NALM6 (cell line): ENCODE results near the gene NF2.

- PRO-cap, result no peak
These were observed 316 bp upstream of the CCDC117 start for GRCh38 chr22:28772259-28772498.

DNA sequence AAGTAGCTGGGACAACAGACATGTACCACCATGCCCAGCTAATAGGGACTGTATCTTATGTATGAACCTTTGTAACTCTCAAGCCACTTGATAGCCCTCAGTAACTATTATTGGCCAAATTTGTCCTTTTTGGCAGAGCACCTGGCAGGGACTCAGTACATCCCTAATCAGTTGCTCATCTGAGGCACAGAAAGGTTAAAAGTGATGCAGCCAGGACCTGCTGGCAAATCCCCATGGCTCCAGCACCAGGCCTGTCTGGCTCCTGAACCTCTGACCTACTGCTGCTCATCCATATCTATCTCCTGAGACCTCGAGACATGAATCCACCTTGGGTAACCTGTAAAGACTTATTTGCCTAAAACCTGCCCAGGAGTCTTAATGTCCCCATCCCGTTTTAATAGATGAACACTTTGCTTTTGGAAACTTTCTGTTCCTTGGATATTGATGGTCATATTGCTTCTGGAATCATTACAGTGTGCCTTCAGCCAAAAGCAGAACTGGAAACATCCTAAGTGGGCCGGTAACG lies 49.1 kb downstream of the CCDC117 start:
- PRO-cap, result no peak

DNA sequence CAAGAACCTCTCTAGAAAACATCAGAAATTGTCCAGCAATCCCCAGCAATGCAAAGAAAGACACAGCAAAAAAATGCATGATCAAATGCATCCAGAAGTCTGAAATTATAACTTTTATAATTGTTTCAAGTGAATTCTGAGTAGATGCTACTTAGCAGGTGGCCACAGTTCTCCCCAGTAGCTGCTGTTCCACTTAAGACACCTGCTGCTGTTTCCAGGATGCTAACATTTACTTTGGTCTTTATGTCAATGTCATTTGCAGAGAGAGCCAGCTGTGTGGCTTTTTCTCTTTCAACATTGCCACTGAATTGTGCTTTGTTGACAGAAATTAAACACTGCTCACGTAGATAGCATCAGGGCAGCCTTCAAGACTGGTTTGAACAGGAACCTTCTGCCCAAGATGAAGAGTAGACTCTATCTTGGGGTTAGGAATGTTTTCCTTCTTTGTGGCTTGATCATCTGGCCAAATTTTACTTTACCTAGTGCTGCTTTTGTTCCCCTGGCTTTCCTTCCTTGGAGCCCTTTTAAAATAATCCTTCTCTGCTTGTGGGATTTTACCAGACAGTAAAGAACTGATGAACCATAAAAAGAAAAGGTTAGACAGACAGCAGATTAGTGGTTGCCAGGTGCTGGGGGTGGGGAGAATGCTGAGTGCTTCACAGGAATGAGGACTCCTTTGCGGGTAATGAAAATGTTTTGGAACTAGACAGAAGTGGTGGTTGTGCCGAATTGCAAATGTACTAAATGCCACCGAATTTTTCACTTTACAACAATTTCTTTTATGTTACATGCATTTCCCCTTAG lies 50.5 kb downstream of the CCDC117 start:
- PRO-cap, result bidirectional peak, plus-strand start at position 705 of the sequence, minus-strand start at position 531 of the sequence

DNA sequence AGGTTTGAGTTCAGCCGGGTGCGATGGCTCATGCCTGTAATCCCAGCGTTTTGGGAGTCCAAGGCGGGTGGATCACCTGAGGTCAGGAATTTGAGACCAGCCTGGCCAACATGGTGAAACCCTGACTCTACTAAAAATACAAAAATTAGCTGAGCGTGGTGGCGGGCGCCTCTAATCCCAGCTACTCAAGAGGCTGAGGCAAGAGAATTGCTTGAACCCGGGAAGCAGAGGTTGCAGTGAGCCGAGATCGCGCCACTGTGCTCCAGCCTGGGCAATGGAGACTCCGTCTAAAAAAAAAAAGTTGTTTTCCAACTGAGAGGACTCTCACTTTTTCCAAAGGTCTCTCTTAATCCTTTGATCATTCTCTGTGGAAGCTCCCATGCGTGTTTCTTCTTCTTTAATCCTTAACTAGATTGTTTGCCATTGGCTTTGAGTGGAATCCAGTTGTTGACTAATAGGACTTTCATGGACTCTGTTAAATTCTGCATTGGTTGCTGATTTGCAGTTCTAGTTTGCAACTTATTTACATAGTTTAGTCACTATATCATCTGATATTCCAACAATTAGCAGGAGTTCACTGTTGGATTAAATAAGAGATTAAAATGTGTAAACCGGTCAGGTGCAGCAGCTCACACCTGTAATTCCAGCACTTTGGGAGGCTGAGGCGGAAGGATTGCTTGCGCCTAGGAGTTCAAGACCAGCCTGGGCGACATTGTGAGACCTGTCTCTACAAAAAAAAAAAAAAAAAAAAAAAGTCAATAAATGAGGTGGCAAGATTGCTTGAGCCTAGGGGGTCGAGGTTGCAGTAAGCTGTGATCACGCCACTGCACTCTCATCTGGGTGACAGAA lies 79.7 kb downstream of the C22orf31 start:
- PRO-cap, result no peak

DNA sequence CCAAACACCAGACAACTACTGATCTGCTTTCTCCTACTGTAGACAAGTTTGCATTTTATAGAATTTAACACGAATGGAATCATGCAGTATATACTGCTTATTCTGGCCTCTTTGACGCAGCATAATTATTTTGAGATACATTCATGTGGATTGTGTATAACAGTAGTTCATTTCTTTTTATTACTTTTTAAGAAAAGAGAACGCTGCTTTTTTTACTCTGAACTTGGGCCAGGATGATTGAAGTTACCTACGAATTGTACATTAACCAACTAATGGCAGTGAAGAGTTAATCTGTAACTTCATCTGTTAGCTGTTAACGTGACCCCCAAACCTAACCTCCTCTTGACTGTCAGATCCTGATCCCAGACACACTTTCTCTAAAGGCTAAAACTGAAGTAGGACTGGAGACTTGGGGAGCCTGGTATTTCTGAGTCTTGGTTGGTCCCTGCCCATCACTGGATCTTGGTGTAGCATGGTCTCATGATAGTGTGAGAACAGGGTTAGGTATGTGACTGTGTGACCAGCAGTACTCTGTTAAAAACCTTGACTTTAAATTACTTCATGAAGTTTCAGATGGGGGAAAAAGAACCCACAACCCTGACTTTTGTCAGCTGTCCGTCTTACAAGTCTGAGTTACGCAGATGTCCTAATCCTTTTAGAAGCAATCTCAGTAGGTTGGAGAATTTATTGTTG lies 39.5 kb downstream of the C22orf31 start:
- PRO-cap, result no peak

DNA sequence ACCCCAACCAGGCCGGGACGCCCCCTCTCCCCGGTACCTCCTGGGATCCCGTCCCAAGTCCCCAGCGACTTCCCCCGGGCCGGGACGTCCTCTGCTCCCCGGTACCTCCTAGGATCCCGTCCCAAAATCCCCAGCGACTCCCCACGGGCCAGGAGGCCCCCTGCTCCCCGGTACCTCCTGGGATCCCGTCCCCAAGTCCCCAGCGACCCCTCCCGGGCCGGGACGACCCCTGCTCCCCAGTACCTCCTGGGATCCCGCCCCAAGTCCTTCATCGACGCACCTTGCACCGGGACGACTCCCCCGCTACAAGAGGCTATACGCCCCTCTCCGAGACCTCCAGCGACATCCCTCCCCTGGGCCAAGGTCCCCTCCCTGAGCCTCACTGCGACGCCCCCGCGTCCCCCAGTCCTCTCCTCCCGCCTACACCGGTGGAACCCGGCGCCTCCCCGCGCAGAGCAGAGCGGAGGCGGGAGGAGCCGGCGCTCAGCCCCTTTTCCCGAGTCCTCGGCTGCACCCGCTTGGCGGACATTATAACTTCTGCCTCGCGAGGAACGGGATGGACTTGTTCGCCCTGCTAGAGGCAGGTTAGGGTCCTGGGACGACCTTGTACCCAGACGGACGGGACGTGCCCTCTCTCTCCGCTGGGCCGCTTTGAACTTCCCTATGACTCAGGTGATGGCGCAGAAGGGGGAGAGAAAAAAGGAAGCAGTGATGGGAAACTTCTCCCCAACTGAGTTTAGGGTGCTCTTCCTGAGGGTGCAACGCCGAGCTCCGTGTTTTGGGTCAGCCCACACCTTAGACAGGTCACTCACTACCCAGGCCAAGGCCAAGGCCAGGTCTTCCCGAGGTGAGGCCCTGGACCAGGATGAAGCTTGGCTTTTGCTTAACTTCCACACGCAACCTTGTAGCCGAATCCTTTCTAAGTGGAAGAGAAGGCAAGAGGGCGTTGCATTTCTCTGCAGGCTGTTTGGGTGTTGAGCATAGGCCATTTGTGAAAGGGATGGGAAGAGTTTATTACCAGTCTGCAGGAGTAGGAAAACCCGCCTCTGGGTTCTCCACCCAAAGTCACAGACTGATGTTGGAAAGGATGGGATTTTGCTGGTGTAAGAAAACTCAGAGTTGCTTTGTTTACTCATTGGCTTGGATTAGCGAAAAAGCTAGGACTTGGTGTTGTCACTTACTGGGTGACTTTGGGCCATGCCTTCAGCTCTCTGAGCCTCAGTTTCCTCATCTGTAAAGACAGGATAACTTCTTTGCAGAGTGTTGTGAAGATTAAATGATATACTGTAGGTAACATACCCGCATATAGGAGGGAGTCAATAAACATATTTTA lies 1.2 kb downstream of the KREMEN1 start:
- PRO-cap, result no peak

DNA sequence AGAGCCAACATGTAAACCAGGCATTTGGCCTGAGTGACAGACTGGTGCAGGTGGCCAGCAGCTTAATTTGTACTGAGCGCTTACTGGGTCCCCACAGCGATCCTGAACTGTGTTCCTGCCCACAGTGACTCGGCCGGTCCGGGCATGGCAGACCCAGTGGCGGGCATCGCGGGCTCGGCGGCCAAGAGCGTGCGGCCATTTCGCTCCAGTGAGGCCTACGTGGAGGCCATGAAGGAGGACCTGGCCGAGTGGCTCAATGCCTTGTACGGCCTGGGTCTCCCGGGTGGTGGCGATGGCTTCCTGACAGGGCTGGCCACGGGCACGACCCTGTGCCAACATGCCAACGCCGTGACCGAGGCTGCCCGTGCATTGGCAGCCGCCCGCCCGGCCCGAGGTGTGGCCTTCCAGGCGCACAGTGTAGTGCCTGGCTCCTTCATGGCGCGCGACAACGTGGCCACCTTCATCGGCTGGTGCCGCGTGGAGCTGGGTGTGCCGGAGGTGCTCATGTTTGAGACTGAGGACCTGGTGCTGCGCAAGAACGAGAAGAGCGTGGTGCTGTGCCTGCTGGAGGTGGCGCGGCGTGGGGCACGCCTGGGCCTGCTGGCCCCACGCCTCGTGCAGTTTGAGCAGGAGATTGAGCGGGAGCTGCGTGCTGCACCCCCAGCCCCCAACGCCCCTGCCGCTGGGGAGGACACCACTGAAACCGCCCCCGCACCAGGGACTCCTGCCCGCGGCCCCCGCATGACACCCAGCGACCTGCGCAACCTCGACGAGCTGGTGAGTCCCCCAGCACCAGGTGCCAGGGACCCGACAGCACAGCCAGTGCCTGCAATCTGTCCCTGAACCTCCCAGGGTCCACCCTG lies 1.7 kb downstream of the GAS2L1 start:
- PRO-cap, result no peak

- PRO-cap, result no peak
These were observed 24.9 kb downstream of the AP1B1 start for GRCh38 chr22:29363598-29363797.

DNA sequence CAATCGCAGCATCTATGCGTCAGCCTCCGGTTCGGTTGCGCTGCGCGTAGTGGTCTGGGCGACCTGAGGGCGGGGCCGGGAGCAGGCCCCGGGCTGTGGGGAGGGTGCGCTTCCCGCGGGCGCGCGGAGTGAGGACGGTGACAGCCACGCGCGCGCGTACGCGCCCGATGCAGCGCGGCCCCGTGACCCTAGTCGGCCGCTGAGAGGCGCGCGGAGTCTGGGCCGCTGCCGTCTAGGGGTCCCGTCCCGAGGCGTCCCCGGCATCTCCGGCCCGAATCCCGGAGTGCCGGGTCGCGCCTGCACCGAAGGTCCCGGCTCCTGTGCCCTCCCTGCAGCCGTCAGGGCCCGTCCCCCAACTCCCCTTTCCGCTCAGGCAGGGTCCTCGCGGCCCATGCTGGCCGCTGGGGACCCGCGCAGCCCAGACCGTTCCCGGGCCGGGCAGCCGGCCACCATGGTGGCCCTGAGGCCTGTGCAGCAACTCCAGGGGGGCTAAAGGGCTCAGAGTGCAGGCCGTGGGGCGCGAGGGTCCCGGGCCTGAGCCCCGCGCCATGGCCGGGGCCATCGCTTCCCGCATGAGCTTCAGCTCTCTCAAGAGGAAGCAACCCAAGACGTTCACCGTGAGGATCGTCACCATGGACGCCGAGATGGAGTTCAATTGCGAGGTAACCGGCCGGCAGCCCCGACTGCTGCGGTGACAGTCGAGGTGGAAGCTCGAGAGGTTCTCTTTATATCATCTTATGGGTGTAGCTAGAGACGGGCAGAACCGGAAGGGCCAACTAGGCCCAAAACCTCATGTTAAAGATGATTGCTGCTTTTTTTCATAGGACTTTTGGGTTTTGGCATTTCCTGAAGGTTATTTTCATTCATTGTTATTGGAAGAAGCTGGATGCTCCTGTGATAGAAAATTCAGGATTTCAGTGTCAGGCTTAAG lies at the start of gene NF2:
Gene NF2, plus strand, starts transcription at position 183 of the 931 bp plus-strand sequence.
- PRO-cap, result bidirectional peak, plus-strand start at position 191 of the sequence, minus-strand start outside the sequence; unidirectional peak, plus-strand start at position 263 of the sequence; bidirectional peak, plus-strand start at position 682 of the sequence, minus-strand start at position 589 of the sequence

DNA sequence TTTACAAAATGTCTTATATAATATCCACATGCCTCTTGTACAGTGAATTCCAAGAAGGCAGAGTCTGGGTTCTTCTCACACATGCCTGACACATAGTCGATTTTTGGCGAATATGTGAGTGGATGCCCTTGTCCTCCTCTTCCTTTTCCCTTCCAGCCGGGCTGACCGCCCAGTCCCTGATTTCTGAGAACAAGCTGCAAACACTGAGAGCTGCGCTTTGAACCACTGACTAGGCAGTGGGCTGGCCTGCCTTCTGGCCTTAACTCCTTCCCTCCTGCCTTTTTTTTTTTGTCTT lies 17.8 kb downstream of the UQCR10 start:
- PRO-cap, result no peak

DNA sequence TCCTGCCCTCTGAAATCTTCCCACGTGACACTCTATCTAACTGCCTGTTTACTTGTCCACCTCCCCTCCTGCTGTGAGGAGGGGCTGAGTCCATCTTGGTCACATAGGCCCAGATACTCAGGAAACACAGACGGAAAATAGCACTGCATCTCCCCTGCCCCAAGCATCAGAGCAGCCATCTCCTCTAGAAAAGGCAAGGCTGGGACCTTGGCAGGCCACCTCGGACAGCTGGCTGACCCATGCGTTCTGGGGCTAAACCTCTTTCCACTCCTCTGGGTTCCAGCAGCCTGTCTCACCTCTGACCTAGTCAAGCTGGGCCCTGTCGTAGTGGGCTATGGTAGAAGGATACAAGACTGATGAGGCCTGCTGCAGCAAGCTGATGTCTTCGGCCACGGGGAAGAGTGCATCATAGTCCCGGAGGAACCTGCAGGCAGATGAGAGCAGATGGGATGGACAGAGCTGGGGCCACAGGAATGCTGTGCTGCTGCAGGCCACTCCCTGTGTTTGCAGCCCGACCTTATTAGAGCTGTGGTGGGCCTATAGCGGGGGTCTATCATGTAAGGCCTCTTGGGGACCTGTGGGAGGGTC lies 32.1 kb downstream of the ASCC2 start:
- PRO-cap, result no peak

DNA sequence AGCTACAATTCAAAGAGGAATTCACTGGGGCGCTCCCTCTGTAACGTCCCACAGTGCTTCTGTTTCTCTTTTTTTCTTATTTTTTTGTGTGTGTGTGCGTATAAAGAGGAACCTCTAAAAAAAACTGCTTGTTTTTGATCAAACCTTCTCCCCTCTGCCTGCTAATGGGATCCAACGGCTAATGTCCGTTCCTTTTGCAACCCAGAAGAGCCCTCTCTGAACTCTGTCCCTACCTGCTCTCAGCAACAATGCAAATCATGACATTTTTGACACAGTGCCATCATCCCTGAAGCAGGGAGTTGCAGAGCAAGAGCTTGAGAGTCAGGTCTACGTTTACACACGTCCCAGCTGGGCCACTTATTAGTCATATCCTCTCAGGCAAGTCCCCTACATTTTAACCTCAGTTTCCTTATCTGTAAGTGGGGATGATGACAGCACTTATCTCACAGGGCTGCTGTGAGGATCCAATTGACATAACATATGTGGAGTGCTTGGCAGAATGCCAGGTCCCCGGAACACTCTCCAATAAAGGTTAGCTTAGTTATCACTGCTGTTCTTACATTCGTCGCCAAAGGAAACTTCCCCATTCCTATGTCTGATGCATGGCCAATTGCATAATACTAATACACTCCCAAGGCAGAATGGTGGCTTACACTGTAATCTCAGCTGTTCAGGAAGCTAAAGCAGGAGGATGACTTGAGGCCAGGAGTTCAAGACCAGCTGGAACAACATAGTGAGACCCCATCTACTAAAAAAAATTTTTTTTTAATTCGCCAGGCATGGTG lies 16.8 kb downstream of the ASCC2 start:
- PRO-cap, result no peak

- PRO-cap, result no peak
These were observed 517 bp downstream of the MTMR3 start for GRCh38 chr22:29883346-29884036.

DNA sequence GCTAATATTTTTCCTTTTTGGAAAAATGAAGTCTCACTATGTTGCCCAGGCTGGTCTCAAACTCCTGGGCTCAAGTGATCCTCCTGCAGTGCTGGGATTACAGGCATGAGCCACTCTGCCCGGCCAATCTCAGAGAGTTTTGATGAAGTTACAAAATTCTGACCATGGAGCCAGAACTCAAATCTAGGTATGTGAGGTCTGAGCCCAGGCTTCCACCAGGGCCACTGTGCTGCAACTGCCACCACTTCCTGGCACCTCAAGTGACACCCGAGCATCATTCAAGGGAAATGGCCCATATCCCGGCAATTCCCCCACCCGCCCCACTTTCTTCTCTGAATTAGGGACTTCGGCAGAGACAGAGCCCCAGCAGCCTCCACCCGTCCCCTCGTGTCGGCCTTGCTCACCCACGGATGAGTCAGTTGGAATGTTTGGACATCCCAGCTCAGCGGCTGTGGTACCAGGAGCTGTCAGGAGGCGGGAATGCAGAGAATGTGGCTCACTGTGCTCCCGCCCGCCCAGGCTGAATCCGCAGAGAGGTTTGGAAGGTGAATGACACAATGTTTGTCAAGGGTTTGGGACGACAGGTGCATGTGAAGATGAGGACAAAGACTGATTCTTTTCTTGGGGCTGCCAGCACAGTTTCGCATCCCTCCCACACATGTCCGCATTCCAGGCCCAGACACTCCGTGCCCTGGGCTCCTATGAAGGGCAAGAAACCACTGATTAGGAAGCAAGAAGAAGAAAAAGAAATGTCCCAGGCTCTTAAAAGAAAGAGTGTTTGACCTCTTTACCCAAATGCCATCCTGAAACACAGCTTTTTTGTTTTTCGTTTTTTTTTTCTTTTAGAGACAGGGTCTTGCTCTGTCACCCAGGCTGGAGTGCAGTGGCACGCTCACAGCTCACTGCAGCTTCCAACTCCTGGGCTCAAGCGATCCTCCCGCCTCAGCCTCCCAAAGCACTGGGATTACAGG lies 39.6 kb downstream of the LIF start:
- PRO-cap, result no peak

GRCh38 chr22:30246982-30247112 lies 288 bp upstream of the LIF start:
- PRO-cap, result no peak

GRCh38 chr22:30247437-30248410 lies 1.2 kb upstream of the LIF start:
- PRO-cap, result no peak

- PRO-cap, result no peak
These were observed 4.2 kb upstream of the LIF start for GRCh38 chr22:30250685-30251148.

- PRO-cap, result no peak
These were observed 7.9 kb downstream of the OSM start for GRCh38 chr22:30258673-30259140.

GRCh38 chr22:30273200-30273843 lies 6.7 kb upstream of the OSM start:
- PRO-cap, result no peak

DNA sequence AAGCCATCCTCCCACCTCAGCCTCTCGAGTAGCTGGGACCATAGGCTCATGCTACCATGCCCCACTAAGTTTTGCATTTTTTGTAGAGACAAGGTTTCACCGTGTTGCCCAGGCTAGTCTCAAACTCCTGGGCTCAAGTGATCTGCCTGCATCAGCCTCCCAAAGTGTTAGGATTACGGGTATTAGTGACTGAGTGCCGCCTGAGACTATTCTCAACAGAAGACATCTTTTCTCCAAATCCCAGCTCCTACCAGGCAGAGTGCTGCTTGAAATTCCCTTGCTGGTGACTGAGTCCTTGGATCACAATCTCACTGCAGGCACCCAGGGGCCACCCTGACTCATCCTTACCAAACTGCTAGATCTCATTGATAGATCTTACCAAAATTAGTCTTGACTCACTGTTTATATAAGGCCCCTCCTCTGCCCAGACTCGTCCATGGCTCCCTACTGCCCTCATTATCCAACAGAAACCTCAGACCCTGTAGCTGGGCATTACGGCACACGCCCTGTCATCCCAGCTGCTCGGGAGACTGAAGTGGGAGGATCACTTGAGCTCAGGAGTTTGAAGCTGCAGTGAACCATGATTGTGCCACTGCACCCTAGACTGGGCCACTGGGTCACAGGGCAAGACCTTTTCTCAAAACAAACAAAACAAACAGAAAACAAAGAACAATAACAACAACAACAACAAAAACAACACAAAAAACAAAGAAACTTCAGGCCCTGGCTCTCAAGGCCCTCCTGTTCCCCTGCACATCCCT lies 14.7 kb downstream of the TBC1D10A start:
- PRO-cap, result no peak